Cardiac ventricle fibroblast (primary cell): ENCODE measurements around the genes LRRC72, AGR3, PRPS1L1, HDAC9 and MACC1.

DNA sequence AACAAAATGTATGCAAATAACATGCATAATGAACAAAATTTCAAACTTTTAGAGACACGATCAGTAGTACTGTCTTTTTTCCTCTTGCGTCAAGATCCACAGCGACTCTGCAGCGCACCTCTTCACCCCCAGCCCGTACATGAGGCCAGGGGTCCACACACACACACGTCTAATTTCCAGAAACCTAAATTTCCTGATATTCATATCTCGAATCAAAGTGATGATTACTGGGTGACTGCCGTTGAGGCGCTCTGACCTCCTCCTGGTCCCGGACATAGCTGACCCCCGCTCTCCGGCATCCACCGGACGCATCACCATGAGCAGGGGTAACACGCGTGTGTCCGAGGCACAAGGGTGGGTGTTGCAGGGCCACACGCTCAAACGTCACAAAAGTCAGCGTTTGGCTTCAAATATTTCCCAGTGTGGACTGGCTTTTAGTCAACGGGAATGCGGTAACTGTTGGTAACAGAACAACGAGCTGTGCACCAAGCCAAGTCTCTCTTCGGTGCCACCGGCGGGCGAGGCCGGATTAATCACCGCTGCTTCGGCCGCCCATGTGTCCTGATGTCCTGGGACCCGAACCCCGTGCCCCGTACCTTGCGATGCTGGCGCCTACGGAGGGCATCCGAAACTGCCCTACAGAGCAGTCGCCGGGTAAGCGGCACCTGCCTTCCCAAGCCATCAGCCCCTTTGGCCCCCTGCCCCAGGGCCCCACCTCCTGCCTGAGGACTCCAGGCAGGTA, at the start of gene LRRC72:
TSS of gene LRRC72 (plus strand) at position 437 of the 742 bp plus-strand sequence.
- RAMPAGE, long total RNA = no peak

DNA sequence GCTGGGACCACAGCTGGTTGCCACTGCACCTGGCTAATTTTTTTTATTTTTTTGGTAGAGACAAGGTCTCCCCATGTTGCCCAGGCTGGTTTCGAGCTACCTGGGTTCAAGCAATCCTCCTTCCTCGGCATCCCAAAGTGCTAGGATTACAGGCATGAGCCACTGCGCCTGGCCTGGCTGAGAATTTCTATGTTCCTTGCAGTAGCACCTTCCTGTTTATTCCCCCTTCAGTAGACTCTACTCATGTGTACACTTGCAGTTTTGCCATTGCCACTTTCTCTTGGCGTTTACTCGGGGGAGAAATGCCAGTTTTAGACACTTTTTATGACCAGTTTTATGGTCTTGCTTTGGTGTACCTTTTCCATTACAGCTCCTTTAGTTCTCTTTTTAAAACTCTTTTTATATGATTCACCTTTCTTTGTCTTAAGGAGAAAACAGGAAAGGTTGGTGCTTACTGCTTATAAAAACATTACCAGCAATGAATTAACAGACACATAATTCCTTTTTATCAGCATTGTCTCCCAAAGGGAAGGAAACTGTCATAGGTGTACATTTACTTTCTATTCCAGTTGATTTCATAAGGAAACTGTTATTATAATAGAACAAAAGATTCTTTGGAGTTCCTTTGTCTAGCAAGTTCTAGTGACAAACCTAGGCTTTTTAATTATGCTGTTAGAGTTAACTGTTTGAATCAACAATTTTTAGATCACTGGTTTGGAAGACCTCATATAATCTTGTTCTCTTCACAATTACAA, 11.9 kb downstream of the TSPAN13 start:
- RAMPAGE, long total RNA = no peak

- RAMPAGE, long total RNA = no peak
Measured at GRCh38 chr7:16801200-16801612, 3.6 kb downstream of the AGR2 start.

DNA sequence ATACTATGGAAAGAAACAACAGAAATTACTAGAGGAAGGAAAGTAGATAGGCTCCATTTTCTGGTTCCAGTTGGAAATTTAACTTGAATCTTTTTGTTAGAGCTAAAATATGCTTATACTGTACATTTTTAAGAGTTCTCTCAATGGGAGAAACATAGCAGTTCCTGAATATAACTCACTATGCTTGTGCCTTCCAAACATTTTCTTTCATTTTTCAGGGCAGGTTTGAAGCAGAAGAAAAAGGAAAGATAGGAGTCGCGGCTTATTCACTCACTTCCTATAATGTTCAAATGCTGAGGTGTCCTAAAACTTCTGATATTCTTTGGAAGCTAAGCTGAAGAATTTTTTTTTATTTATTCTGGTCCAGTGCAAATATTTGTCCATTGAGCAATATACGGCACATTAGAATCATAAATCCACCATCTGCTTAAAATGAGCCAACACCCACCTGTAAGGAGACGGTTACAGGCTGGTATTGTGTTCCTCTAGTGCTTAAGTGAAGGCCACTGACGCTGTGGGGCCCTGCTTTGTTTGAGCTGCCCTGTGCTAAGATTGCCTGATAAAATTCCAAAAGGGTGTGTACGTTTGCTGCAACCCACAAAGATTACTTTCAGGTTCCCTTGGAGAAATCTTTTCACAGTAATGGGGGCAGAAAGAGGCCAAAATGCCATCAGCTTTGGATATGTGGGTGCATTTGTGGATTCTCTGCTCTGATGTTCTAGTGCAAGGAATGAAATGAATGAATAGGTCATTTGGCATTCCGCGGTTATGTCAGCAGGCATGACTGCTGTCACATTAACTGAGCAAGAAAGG, 34.6 kb downstream of the AGR3 start:
- RAMPAGE, long total RNA = no peak

- RAMPAGE, long total RNA = no peak
Measured at GRCh38 chr7:16881729-16882206, at the start of gene AGR3. Gene AGR3 (minus strand): TSS chr7:16881983.

DNA sequence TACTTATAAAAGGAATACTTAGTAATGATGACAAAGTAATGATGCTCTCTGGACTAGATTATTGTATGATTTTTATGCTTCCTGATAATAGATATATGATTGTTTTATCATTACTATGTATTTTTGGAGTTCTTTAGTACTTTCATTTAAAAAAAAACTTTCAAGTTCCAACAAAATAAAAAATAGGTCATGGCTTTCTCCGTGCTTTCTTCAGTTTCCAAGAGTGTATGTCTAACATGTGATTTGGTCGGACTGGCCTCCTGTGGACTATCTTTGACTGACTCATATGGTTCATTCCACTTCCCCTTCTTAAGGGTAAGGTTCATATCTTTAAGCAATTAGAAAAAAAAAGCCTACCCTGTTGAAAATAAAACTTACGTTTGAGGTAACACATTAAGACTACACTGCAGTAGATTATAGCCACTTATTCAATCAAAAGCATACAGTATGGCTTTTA, 112.8 kb upstream of the AHR start:
- RAMPAGE, long total RNA = no peak

DNA sequence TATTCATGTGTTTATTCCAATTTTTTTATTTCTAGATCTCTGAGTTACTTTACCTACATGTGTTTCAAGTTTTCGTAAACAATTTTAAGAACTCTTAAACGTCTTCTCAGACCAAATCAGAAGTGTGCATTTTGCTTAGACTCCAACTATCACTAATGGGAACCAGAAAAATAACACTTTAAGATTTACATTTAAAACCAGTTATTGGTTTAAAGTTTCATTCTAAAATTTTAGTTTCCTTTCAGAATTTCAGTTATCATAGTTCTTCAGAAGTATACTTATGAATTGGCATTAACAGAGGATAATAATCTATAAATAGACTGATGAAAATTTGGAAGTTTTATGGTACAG, 1.8 kb downstream of the AHR start:
- RAMPAGE, long total RNA = no peak

GRCh38 chr7:17370122-17370437, 71.6 kb downstream of the AHR start:
- RAMPAGE, long total RNA = no peak

DNA sequence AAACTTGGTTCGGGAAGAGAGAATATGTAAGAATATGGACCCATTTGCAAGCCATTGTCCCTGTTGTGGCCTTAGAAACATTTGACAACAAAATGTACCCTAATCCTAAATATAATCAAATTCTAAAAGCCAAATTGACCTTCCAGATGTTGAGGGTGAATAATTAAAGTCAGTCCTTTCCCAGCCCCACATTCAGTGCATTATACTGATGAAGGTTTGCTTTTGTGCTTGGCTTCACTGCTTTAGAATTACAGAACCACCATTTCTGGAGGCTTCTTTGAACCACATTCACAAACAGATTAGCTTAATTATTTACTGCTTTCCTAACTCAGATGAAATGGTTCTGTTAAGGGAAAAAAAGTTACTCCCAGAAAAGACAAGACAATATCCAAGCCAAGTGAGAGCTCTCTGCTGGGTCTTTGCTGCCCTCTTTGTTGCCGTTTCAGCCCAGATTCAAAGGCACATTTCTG, 188.8 kb downstream of the AHR start:
- RAMPAGE, long total RNA = no peak

DNA sequence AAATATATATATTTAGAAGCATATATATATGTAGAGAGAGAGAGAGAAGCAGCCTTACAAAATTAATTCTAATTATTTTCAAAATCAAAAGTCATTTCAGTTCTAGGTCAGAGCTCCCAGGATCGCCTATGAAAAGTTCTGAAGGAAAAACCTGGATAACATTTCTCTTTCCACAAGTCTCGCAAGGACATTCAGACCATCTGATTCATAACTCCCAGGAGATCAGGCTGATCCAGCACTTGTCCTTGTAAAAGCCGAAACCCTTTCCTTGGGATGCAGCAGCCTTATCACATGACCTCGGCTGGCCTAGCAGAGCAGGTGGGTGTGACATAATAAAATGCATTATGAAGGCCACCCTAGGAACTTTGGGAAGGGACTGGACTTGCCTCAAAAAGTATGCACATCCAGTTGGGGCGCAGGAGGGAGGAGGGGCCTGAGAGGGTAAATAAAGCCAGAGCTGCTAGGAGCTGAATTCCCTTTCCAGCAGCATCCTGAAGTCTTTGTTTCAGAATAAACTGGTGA, 260.9 kb downstream of the SNX13 start:
- RAMPAGE, long total RNA = no peak

- RAMPAGE, long total RNA = no peak
Measured at GRCh38 chr7:18027552-18028063, at the start of gene PRPS1L1. Gene PRPS1L1 (minus strand): TSS chr7:18027846.

GRCh38 chr7:18494997-18496099, at the start of gene HDAC9:
Gene HDAC9 (plus strand): TSS chr7:18495749.
- RAMPAGE, long total RNA = no peak

DNA sequence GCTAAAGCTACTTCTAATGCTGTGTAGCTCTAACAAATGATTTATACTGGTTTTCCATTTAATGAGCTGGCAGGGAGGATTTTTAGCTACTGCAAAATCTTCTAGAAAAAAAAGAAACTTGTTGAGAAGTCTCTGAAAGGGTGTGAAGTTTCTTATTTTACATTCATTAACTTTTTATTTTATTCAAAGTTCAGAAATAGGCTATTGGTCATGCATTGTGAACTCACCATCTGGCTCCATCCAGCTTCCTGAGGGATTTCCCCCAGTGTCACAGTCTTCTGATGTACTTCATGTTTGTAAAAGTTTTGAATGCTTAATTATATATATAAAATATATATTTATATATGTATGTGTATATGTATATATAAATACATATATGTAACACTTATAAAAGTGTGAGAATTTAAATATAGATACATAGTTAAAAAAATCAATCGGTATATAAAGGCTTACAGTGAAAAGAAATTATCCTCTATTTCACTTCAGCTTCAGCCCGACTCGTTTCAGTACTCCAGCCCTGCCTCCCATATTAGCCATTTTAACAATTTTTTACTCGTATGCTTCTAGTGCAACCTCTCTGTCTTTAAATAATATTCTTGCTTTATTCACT, 35.0 kb downstream of the HDAC9 start:
- RAMPAGE, long total RNA = no peak

DNA sequence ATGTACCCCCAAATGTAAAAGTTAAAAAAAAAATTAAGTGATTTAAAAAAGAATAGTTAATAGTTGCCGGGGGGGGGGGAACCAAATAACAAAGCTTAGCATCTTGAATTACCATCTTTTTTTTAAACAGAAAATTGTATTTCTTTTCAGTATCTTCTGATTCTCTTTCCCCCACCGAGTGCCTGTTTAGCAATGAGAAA, 236.8 kb downstream of the TWIST1 start:
- RAMPAGE, long total RNA = no peak

- RAMPAGE, long total RNA = no peak
Measured at GRCh38 chr7:19107058-19108075, 10.1 kb downstream of the TWIST1 start.

DNA sequence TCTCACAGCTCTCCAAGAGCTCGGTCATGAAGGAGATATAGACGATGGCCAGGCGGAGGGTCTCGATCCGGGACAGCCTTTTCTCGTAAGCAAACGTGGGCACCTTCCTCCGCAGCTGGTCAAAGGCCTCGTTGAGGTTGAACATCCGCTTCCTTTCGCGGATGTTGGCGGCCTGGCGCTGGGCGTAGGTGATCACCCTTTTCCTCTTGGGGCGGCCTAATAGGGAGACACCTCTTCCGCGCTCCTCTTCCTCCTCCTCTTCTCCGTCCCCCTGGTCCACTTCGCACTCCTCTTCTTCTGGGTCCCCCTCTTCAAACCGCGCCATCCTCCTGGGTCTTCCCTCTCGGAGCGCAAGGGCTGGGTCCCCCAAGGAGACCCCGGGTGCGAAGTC, 347 bp downstream of the FERD3L start:
- RAMPAGE, long total RNA = no peak

DNA sequence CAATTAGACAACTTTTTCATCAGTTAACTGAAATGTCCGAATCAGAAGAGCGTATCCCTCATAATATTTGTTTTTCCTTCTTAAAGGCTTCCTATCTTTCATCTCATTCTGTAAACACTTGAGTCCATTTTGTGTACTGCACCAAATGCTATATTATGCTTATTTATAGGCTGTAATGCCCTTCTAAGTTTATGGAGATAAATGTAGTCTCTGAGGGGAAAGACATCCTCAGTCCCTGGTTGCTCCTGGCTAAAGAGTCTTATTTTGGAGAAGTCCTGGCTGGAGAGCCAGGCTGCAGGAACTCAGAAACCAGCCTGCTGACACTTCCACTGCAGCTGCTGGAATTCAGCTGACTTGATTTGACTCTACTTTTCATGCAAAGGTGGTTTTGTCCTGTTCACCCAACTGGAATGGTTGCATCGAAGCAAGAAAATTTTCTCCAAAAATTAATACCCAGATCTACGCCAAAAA, 64.3 kb downstream of the MACC1 start:
- RAMPAGE, long total RNA = no peak

DNA sequence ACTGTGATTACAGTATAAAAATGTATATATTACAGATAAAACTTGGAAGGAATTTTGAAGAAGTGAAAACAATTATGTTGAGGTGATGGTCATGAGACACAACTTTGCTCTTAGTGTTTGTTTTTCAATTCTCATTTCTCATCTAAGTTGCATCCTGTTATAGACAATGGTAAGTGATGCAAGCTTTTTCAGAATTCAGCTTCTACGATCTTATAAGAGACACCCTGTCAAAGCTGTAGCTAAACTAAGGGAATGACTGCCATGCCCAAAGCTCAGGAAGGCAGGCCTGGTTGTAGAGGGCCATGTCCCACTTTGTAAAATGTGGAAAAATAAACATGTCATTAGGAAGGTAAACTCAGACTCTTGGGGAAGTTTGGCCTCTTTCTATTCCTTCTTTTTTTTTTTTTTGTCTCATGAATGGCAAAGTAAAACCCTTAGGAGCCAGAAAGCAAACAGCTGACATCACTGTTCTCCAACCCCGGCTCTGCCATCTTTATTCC, 23.7 kb downstream of the MACC1 start:
- RAMPAGE, long total RNA = no peak

GRCh38 chr7:20217160-20218032, at the start of gene MACC1:
Gene MACC1 (minus strand): TSS chr7:20217384.
- RAMPAGE, long total RNA = no peak

- RAMPAGE, long total RNA = no peak
Measured at GRCh38 chr7:20560559-20561040, 54.9 kb upstream of the ABCB5 start.